Fallopian tube (tissue), 1 donor: ENCODE data around the genes APLP1, OVOL3, ZNF566, ZNF850, ZNF790 and ZNF875.

DNA sequence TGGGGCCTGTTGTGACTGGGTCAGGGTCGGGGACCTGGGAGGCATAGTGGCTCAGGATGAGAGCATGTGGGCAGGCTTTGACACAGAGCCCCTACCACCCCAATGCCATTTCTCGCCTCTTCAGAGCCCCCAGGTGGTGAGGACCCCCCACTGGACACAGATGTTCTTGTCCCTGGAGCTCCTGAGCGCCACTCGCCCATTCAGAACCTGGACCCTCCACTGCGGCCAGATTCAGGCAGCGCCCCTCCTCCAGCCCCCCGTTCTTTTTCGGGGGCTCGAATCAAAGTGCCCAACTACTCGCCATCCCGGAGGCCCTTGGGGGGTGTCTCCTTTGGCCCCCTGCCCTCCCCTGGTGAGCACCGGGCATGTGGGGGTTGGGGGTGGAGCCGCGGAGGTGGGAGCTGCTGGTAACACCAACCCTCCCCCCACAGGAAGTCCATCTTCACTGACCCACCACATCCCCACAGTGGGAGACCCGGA, 10.4 kb downstream of the IGFLR1 start:
- PRO-cap = no peak

DNA sequence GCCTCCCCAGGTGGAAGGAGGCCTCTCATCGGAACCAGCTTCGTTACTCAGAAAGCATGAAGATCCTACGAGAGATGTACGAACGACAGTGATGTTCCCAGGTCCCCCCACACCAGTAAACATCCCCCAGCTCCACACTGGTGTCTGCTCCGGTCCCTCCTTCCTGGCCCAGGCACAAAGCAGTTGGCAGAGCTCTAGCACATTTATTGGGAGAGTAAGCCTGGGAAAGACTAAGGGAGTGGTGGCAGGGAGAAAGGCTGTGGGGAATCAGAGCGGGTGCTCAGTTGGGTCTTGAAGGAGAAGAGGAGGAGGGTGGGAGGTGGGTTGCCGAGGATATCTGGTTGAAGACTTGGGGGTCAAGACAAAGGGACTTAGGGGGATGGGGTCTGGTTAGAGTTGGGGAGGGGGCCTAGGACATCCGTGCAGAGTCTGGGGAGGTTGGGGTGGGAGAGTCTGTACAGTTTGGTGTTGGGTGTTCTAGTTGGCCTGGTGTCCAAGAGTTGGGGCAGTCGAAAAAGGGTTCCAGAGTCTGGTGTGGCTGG, 2.4 kb downstream of the HSPB6 start:
- PRO-cap = no peak

DNA sequence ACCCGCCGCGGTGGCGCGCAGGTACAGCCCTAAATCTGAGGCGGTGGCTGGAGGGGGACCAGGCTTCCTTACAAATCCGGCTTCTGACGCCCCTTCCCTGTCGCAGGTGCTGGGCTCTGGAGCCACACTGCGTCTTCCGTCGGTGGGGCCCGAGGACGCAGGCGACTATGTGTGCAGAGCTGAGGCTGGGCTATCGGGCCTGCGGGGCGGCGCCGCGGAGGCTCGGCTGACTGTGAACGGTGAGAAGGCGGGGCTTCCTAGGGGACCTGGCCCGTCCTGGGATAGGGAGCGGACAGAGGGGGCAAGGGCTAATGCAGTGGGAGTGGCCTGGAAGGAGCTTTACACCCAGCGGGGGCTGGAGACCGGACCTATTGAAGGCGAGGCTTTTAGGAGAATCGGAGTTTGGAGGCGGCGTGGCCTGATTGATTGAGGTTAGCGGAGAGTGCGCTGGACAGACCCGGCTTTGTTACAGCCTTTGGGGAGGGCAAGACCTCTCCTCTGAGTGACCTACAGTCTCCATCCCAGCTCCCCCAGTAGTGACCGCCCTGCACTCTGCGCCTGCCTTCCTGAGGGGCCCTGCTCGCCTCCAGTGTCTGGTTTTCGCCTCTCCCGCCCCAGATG, 4.4 kb downstream of the KIRREL2 start:
- PRO-cap = no peak

DNA sequence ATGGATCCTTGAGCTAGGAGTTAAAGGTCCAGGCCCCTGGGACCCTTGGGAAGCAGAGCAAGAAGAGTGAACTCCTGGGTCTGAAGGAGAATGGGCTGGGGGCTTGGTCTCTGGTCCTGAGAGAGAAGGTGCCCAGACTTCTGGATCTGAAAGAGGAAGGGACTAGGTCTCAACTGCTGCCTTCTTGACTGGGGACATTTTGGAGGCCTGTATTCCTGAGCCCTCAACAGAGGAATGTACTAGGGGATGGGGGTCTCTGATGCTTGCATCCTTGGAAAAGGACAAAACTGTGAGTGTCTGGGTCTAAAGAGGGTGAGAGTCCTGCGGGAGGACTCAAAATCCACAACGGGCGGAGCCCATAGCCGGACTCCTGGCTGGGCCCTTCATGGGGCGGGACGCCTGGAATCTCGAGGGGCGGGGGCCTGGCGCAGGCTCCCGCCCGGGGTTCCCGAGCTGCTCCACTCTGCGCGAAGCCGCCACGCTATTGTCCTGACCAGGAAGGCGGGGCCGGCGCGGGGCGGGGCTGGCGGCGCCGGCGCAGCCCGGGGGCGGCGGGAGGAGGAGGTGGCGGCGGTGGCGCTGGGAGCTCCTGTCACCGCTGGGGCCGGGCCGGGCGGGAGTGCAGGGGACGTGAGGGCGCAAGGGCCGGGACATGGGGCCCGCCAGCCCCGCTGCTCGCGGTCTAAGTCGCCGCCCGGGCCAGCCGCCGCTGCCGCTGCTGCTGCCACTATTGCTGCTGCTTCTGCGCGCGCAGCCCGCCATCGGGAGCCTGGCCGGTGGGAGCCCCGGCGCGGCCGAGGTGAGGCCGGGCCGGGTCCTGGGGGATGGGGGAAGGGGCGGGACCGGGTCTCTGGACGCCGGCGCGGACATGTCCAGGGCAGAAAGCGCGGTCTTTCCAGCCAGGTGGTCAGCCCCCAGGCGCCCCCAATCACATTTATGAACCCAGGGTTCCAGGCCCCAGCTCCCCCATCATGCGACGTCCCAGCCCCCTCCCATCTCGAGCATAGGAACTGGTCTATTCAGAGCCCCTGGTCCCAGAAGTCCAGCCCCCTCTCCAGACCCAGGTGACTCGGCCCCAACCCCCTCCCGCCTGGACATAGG, at the start of gene APLP1:
APLP1 (plus strand) TSS at position 590 of the 1,101 bp plus-strand sequence.
- PRO-cap = no peak

DNA sequence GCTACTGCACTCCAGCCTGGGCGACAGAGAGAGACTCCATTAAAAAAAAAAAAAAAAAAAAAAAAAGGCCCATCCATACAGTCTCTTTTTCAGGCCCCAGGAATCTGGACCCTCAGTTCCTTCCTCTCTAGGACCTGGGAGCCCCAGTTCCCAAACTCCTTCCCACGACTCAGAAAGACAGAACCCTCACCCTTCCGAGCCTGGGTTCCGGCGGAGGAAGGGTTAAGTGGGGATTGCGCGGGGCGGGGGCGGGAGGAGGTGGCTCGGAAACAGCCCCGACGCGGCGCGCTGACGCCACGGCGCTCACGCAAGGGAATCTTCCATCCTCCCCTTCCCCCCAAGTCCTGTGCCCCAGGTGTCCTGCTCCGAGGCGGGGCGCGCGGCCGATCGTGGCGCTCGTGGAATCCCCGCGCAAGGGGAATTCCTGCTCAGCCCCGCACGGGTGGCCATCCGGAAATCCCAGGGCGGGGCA, 2.8 kb upstream of the HCST start:
- PRO-cap = bidirectional peak, plus-strand start at position 347 of the sequence, minus-strand start at position 199 of the sequence

DNA sequence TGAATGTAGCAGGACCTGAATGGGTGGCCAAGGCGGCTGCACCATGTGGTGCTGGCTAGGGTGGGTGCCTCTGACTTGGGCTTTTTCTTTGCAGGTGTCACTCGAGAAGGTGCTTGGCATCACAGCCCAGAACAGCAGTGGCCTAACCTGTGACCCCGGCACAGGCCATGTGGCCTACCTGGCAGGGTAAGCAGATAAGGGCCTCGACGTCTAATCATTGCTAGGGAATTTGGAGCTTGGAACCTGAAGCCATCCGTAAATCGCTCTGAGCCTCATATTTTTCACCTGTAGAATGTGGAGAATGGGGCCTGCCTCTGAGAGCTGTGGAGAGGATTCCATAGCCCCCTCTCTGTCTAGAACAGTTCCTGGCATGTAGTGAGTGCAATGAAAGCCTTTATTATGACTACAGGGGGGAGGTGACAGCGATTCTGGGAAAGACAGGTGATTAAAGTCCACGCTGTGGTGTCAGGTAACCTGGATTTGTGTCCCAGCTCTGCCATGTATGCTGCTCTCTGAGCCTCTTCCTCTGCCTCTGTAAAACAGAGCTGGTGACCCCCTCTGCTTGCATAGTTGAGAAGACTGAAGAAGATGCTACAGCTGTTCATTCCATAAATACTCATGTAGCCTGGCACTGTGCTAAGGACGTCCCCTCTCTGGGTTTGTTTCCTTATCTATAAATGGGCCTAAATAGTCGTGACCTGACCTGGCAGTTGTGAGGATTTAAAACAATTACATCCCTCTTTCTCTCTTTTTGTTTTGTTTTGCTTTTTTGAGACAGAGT, 4.2 kb downstream of the WDR62 start:
- PRO-cap = no peak

DNA sequence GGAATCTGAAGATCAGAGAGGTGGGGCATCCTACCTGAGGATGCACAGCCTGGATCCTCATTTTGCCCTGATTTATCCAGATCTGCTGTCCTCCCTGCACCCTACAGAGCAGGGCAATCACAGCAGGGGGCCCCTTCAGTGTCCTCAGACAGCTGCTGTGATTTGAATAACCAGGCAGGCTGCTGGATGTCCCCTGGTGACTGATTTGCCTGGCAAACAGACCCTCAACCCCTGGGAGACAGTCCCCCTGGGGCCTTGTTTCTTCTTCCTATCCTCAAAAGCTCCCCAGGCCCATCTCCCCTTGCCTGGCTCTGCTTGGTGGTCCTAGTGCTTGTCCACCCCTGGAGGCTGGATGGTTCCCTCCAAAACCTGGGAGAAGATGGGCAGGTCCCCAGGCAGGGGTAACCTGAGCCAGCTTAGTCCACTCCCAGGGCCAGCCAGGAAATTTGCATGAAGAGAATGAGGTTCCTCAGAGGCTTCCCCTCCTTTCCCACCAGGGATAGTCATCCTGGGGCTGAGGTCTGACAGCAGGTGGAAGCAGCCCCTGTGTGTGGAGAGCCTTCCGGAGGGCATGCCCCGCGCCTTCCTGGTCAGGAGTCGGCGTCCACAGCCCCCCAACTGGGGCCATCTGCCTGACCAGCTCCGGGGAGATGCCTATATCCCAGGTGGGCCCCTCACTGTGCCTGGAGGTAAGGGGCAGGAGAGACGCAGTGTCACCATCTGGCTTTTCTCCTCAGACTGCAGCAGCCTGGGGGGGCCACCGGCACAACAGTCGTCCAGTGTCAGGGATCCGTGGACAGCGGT, at the start of gene OVOL3:
OVOL3 (plus strand) TSS at position 512 of the 804 bp plus-strand sequence.
- PRO-cap = no peak

GRCh38 chr19:36140560-36140694, 561 bp downstream of the CAPNS1 start:
- PRO-cap = no peak

DNA sequence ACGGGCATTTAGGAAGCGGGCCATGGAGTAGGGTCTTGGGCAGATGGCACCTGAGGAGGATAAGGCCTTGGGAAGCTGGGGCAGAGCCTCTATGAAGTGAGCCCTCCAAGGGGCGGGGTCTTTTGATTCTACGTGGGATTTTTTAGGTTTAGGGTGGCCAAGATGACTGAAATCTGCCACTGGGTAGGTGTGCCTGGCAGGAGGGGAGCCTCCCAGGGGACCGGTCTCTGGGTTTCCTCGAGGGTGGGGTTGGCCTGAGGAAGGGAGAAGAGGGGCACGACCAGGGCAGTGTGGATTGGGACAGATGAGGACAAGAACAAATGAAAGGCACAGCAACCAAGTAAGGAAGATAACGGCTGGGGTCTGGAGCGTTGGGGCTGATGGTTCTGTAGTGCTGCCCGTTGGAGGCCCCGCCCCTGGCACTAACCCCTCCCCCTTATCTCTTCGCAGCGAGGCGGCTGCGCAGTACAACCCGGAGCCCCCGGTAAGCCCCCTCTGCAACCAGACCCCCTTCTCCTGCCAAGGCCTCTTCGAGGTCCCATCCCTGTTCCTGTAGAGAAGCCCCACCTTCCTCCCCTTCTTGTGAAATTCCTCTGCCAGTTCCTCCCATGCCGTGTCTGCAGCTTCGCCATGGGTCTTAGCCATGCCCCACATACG, 2.1 kb downstream of the CAPNS1 start:
- PRO-cap = no peak

- PRO-cap = bidirectional peak, plus-strand start at chr19:36169722, minus-strand start at chr19:36169604
Observed at GRCh38 chr19:36169195-36169784, 17.0 kb upstream of the COX7A1 start.

GRCh38 chr19:36331259-36331610, 47.8 kb downstream of the ZFP14 start:
- PRO-cap = no peak

GRCh38 chr19:36488640-36489757, at the start of gene ZNF566:
TSS of gene ZNF566 (minus strand) at chr19:36489561.
- PRO-cap = bidirectional peak, plus-strand start at chr19:36489627, minus-strand start at chr19:36489519

- PRO-cap = no peak
Observed at GRCh38 chr19:36573917-36574617, 975 bp upstream of the ZNF529 start.

DNA sequence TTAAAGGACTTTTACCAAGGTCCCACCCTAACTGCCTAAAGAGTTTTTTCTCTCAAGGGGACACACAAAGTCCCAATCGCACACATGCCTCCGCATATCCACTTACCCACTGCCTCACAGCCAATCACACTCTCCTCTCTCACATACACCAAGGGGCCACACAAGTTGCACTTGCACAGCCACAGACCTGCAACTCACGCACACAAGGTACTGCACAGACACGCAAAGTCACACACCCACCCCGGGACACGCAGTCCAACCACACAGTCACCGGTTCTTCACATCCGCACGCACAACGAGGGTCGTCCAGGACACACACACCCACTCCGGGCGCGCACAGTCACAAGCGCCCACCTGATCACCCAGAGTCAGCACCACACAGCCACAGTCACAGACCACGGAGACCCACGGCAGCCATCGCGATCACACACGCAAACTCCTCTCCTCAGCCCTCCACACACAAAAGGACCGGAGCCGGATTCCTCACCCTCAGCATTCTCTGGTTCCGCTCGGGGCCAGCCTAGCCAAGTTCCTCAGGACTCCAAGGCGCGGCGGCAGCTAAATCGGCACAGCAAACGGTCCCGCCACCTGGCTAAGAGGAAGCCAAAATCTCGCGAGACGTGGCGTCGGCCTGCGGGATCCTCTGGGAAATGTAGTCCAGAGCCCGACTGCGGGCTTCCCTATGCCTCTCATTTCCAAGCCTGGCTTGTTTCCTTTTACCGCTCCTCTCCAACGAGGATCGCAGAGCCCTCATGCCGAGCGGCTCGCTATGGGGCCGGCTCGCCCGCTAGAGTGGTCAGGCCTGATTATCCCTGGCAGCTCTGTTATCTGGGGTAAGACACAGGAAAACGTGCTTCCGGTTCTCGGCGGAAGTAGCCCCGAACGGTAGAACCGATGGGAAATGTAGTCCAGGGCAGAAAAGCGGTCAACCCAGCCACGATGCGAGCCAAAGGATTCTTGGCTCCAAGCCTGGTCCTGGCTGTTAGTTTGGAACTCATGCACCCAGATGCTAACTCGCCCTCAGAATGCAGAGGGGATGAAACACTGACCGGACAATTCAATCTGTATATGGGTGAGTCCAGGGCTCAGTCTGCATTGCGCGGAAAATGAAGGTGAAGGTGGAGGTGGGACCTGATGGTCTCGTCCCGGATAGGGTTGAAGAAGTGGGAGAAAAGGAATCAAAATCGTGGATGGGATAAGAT, at the start of gene ZNF850:
ZNF850 (minus strand) TSS at position 570 of the 1,202 bp plus-strand sequence.
- PRO-cap = bidirectional peak, plus-strand start at position 528 of the sequence, minus-strand start at position 570 of the sequence

- PRO-cap = bidirectional peak, plus-strand start at chr19:36838465, minus-strand start at chr19:36838354; bidirectional peak, plus-strand start at chr19:36838771, minus-strand start at chr19:36838701
Observed at GRCh38 chr19:36838224-36839094, at the start of gene ZNF790. TSS of gene ZNF790 (minus strand) at chr19:36838387.

- PRO-cap = bidirectional peak, plus-strand start at chr19:36973204, minus-strand start at chr19:36973123; bidirectional peak, plus-strand start at chr19:36973503, minus-strand start at chr19:36973472
Observed at GRCh38 chr19:36972944-36974196, 57.2 kb downstream of the ZNF568 start.

- PRO-cap = bidirectional peak, plus-strand start at chr19:37334649, minus-strand start at chr19:37334573
Observed at GRCh38 chr19:37334110-37335299, at the start of gene ZNF875. TSS of gene ZNF875 (plus strand) at chr19:37334649.

DNA sequence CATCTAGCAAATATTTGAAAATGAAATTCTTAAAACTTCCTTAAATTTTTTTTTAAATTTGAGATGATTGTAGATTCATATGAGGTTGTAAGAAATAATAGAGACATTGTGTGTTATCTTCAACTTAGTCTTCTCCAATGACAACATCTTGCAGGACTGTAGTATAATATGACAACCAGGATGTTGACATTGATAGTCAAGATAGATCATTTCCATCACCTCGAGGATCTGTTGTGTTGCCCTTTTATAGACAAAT, 1.2 kb downstream of the ZNF540 start:
- PRO-cap = no peak

- PRO-cap = bidirectional peak, plus-strand start at chr19:37656153, minus-strand start at chr19:37656053
Observed at GRCh38 chr19:37655961-37656533, 782 bp upstream of the ZFP30 start.

DNA sequence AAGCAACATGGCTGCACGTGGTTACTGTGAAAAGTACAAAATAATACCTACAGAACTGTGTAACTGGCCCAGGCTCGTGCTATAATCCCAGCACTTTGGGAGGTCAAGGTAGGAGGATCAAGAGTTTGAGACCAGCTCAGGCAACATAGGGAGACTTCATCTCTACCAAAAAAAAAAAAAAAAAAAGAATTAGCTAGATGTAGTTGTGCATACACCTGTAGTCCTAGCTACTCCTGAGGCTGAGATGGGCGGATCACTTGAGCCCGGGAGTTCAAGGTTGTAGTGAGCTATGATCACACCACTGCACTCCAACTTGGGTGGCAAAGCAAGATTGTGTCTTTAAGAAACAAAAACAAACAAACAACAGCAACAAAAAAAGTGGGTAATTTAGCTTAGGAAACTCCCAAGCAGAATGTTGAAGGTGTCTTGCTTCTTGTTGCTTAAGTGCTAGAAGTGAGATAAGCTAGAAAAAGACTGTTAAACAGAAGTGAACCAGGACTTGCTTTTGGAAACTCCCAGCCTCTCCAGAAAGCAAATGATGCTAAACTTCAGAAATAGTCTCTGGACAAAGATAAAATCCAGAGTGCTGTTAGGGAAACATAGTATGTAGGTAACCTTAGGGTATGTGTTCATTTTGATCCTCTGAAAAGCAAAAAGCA, 16.4 kb upstream of the ZNF607 start:
- PRO-cap = no peak